Left common carotid artery plus branches (tissue), 1 donor: ENCODE measurements around a stretch of chr2.

DNA sequence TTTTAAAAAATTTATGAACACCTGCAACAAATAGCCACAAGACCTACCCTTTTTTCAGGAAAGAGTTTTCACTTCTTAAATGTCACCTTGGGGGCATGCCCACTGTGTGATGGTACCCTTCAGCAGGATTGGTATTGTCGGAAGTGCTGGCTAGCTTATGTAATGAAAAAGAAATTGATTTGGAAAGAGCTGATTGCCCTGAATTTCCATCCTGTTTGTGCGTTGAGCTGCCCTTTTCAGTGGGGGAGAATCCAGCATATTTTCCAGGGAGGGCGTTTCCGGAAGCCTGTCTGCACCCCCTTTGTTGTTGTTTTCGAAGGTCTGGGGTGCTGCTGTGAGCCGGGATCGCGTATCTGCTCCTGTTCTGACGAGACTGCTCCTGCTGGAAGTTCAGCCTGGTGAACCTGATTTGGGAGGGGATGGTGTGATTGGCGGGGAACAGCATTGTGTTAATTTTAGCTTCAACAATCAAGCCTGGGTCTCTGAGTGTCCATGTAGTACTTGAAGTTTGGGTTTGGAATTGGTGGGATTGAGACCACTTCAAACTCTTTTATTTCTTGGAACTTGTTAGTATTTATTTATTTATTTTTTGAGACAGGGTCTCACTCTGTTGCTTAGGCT is 9.3 kb downstream of the AGAP1 start:
- PRO-cap: no peak

DNA sequence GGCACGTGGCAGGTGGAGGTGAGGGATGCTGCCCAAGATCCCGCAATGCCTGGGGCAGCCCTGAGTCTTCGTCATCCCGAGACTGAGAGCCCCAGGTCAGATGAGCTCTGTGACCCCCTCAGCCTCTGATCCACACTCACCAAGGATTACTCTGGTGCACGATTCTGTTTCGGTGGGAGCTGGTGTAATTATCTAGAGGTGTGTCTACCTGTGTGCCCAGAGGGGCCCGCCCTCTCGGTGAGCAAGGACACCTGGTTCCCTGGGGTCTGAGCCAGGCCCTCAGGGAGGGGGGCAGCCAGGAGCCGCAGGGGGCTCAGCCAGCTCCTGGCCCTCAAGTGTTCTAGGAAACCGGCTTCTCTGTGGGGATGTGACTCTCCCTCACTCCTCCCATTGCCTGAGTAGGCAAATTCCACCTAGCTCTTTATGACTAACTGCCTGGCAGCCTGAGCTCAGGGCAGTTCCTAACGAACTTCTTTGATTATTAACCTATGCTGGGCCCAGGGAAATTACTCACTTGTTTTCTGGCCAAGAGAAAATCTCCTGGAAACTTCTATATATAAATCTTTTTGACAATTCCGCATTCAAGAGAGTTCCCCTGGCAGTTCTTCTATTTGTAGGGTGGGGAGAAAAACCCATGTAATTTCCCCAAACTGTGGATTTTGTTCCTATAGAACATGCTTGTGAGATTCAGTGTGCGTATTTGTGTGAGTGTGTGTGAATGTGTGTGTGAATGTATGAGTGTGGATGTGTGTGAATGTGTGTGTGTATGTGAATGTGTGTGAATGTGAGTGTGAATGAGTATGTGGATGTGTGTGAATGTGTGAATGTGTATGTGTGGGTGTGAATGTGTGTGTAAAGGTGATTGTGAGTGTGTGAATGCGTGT is 17.5 kb downstream of the AGAP1 start:
- PRO-cap: no peak

GRCh38 chr2:235535530-235536033 is 41.7 kb downstream of the AGAP1 start:
- PRO-cap: no peak

- PRO-cap: no peak
Measured at GRCh38 chr2:235766265-235766702, 272.4 kb downstream of the AGAP1 start.

DNA sequence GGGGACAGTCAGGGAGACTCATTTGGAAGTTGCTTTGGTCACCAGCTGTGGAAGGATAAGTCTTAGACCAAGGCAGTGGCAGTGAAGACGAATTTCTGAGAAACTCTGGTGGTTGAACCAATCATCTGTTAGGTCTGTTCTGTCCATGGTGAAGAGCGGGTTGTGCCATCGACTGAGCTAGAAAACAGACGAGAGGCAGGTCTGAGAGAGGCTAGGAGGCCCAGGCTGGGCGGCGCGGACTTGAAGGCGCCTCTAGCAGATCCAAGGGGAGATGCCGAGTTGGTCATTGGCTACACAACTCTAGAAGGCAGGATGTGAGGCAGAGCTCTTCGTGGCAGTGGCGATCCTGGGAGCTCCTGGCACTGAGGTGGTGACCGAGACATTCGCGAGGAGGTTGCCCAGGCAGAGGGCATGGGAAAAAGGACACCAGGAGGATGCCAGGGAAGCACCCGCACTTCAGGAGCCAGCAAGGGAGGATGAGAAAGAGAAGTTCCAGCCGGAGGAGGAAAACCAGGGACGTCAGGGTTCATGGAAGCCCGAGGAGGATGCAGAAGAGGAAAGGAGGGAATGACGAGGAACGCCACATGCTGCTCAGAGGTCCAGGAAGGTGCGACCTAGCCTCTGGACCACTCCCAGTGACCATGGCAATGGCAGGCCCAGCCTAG is 298.8 kb downstream of the AGAP1 start:
- PRO-cap: no peak

DNA sequence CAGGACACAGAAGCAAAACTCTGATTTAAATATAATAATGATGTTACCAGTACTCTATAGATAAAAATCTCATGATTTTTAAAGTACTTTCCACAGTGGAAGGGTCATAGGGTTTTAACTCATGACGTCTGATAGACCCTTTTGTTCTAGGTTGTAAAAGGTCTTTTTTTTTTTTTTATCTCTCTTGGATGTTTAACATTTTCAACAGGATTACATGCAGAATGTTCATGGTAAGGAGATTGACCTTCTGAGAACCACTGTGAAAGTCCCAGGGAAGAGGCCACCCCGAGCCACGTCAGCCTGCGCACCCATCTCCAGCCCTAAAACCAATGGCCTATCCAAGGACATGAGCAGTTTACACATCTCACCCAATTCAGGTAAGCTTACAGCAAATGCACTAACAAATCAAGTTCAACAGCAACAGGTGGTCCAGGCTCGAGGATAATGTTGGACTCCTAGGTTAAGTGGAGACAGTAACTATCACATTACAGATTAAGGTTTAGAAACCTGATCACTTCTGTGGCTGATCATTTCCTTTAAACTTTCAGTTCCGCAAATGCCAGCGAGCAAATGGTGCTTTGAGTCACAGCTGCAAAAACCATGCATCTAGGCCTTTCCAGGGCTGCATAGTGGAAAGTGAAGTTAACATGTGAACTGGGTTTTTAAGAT is 259.5 kb downstream of the GBX2 start:
- PRO-cap: no peak

DNA sequence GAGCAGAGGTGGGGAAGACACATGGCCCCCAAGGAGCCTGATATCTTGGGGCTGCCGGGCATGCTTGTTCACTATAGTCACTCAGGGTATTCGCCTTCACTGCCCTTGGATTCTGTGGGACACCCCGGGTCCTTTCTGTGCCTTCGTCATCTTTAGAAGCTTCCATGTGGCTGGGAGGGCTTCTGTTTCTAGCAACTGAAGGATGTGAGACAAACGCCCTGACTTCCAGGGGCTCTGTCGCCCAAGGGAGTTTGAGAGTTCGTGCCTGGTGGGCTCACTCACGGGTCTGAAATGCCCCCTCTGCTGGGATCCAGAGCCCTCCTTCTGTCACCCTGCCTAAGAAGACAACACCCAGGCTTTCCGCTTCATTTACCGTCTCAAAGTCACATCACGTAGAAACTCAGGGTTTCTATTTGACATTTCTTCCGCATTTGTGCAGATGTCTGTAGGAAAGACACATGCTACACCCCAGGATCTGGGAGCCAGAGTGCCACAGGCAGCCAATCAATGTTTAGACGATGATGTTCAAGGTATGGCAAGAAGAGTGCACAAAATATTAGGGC is 24.5 kb upstream of the ACKR3 start:
- PRO-cap: no peak

DNA sequence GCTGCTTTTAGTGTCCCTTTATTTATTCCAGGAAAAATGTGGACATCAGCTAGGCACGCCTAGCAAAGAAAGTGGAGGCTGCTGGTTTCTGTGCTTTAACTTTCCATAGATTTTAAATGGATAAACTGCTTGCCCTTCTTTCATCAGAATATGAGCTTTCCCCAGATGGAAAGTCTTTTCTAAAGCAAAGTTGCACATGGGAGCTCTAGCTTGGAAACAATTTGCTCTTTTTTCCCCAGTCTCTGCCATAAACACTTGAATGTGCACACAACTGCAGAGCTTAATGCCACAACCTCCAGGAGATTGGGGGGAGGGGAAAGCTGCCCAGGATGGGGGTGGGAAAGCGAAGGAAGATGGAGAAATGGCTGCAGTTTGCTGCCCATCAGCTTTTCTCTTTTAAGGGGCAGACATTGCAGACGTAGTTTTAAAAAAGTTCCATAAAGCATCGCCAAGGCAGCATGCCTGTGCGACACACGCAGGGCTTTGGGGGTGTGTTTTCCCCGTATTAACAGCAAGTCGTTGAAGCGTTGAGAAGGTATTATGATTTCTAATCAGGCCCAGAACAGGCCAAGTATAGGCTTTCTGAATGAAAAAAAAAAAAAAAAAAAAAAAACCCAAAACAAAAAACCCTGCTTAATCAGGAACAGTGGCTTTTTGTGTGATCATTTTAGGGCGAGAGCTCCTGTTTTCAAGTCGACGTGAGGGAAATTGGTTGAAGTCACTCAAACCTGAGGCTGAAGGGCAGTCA is 1.6 kb downstream of the ACKR3 start:
- PRO-cap: no peak

DNA sequence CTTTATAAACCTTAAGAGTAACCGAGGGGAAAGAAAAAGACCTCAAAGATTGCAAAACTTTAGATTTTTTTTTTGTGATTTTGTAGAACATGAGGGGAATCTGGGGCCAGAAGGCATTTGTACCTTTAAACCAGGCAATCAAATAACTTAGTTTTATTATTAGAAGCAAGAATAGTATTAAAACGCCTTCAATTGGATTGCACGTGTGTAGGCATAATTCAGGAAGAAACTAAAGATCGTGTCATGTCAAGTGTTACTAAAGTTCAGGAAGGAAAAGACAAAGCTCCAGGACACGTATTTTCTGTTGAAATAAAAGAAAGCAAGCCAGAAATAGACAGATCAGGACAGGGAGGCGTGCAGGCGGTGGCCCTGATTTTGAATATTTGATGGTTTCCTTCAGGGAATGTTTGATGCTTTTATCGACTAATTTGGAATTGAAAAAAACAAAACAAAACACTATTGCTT is 2.2 kb downstream of the ACKR3 start:
- PRO-cap: no peak

GRCh38 chr2:236642287-236643434 is 73.0 kb downstream of the ACKR3 start:
- PRO-cap: unidirectional peak, plus-strand start at chr2:236642916

DNA sequence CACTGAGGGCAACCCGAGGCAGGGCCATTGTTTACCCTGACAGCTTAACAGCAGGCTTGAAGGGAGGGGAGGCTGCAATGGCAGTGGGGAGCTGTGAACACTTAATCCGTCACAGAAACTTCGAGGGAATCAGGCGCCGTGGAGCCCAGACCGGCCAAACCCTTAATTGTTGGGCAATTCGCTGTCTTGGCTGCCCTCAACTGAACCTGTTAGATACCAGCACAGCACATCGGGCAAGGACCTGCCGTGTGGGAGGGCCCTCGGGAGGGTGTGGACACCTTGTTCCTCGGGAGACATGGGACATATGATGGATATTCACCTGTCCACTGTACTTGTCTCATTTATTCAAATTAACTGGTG is 146.0 kb downstream of the ACKR3 start:
- PRO-cap: no peak

DNA sequence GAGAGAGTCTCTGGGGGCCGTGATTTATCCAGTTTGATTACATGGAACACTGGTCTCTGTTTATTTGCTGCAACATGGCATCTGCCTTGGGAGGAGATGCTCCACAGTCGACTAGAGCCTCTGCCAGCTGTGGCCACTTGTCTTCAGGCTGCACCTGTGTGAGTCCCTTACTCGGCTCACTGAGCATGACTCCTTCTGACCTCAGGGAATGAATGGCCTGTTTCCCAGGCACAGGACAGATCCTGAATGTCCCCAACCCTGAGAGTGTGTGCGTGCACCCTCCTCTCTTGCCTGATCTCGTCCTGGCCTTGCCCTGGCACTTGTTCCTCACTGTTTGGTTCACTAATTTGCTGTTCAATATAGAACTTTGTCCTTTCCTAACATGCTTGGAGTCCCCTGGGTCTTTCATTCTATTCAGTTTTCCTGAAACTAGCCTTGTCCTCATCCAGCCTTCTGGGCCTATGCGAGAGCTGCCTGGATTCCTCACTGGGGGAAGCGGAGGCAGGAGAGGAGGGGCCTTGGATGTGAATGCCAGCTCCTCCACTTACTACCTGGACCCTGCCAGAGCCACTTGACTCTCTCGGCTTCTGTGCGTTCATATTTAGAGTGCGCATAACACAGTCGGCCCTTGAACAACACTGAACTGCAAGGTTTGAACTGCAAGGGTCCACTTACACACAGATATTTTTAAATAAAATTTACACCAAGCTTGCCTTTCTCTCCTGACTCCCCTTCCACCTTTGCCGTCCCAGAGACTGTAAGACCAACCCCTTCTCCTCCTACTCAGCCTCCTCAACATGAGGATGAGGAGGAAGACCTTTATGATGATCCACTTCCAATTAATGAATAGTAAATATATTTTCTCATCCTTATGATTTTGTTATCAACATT is 184.8 kb downstream of the ACKR3 start:
- PRO-cap: no peak

DNA sequence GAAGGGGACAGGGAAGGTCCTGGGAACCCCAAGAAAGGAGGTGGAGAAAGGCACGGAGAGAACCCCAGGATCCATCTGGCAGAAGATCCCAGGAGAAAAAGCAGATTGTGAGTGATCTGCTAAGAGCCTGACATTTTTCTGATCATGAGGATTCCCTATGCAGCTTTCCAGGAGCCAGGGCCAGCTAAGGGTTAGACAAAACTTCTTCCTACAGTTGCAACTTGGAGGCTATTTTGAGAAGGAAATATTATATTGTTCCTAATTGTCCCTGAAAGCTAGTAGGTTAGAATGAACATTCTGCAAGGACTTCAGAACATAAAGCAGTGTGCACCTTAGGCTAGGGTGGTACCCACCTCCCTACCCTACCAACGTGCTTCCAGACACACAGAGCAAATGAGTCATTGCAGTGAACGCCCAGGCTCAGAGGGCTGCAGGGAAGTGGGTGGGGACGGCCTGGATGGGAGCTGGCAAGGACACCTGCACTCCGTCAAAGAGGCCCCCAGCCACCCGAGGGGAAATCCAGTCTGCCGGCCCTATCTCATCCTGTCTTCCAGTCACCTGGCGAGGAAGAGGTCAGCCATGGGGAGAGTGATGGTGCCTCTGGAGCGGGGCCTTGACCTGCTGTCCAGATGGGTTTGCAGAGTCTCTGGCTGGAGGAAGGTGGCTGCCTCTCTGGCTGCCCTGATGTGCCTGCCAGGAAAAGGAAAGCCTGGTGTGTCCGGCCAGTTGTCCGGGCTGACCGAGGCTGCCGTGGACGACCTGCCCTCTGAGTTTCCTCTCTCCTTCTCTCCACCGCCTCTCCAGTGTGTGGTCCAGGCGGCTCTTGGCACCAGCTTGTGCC is 209.9 kb upstream of the COPS8 start:
- PRO-cap: no peak

GRCh38 chr2:237024933-237025576 is 60.6 kb upstream of the COPS8 start:
- PRO-cap: no peak

DNA sequence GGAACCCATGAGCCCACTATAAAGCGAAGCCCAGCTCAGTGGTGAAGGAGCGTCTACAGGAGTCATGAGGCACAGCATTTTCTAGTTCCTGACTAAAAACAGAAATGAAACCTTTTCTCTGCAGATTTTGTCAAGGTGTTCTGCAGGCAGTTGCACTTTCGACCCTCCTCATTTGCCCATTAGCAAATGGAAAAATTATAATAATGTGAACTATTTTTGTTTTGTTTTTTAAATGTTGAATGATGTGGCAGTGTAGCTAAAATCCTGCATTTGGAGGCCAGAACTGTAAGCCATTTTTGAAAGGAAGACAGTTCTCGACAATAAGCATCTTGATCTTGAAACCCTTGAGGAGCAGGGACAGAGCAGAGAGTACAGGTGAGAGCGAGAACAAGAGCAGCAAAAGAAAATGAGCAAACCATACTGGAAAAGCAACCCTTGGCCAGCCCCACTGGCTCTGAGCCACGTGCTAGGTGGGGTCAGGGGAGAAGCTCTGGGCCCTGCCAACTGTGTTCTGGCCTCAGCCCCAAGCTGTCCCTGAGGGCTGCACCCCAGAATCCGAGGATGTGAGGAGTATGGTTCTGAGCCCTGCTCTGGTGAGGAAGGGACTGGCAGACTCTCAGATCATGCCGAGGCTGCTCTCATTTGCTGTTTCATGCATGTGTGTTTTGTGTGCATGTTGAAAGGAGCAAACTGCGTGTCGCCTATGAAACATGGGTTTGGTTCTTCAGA is 26.3 kb upstream of the COPS8 start:
- PRO-cap: no peak

- PRO-cap: no peak
Measured at GRCh38 chr2:237081573-237082067, 4.1 kb upstream of the COPS8 start.

- PRO-cap: no peak
Measured at GRCh38 chr2:237204807-237205663, 119.3 kb downstream of the COPS8 start.

- PRO-cap: no peak
Measured at GRCh38 chr2:237315125-237315936, 98.6 kb downstream of the COL6A3 start.

DNA sequence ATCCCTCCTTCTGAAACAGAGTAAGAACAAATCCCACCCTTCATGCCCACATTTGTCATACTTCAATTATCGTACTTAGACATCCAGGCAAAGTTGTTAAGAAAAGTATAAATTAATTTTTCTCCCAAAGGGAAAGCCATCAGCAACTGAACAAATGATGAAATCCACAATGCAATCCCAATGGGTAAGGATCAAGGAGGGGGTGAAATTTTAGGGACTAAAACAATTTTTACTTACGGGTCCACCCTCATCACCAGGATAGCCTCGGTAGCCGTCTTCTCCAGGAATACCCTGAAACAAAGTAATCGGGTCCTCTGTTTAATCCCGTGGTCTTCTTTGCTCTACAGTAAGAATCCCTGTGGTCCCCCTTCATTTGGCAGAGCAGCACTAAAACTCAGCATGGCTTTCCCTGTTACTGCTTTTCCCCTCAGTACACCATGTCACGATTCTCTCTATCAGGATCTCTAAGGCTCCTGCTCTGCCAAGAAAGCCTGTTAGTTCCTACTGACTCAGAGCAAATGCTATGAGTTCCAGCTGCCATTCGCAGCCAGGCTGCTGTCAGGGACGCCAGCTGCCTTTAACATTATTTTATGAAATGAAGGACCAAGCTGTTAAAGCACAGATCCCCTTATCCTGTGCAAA is 53.0 kb downstream of the COL6A3 start:
- PRO-cap: no peak

GRCh38 chr2:237476436-237477083 is 10.5 kb upstream of the MLPH start:
- PRO-cap: no peak